Type B pancreatic cell (in vitro differentiated cells): ENCODE measurements around a stretch of chr2.

DNA sequence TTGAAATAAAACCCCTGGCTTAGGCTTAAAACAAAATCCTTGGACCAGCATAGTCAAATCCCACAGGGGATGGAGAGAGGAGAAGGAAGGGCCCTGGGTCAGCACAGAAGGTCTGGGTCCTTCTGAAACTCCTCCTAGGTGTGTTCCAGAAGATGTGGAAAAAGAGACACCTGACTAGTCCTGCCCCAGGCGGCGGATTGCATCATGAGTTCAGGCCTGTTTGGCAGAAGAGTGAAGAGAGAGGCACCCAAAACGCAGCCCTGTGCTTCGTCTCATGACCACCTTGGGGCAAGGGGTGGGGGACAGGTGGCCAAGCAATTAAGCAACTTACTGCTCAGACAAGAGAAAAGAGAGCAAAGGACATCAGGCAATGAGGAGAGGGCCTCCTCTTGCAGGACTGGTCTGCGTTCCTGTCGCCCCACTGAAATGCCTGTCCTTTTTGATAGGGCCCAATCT is 104.7 kb upstream of the SH3BP4 start:
- PRO-cap = no peak

GRCh38 chr2:234953273-234954225 is 1.7 kb downstream of the SH3BP4 start:
- PRO-cap = no peak

DNA sequence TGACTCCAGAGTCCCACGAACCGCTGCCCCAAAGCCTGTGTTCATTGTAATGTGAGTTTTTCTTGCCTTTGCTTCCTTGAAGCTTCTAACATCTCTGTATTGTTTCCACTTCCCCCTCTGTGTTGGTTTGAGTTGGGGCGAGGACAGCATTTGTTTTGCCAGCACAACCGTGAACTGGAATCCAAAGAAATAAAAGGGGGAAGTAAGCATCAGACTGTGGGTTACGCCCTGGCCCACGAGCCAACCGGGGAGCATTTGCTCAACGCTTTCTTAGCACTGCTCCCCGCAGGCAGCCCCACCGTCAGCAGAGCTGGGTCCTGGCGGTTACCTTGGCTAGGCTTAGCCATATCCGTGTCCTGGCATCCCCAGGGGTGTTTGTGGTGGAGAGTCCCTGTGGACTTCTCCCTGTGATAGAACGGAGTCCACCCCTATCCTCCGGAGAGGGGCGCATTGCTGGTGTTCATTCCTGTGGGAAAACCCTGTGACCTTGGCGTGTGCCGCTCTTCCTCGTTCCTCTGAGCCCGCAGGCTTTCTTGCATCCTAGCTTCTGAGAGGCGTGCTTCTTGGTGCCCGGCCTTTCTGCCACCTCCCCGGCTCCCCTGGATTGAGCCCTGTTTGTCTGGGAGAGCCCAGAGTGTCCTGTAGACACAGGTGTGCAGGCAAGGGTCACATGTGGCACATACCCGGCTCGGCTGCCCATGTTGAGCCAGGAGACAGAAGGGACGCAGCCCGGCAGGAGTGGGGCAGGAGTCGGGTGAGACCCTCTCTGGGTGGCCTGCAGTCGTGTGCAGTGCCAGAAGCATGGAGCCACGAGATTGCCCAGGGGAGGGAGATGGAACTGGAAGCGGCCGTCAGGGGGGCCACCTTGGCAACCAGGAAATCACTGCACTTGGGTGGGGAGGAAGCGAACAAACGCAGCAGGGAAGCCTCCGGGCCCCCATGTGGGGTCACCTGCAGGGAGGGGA is 92.5 kb downstream of the SH3BP4 start:
- PRO-cap = no peak

- PRO-cap = no peak
Observed at GRCh38 chr2:235444246-235444859, 49.5 kb upstream of the AGAP1 start.

DNA sequence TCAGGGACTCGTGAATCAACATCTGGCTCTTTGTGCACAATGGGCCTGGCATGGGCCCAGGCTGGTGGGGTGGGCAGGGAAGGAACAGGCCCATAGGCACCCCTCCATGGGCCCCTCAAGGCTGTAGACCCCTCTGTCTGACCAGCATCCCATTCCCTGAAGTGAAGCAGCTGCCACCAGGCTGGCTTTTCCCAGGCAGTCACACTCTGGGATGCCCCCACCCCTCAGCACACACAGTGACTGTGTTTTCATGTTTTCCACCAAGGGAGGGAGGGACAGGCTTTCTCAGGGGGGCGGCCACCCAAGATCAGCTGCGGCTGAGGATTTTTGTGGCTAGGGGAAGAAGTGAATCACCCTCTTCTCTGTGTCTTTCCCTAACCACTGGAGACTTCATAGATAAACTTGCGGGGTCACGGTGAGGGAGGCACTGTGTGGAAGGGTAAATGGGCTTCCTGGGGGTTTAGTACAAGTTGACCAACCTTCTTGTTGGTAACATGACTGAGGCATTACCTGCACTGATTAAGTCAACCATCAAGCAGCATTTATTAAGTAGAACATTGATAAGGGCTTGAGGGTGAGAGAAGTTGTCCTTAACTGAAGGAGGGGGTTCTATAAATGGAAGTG is 166.1 kb downstream of the AGAP1 start:
- PRO-cap = no peak

DNA sequence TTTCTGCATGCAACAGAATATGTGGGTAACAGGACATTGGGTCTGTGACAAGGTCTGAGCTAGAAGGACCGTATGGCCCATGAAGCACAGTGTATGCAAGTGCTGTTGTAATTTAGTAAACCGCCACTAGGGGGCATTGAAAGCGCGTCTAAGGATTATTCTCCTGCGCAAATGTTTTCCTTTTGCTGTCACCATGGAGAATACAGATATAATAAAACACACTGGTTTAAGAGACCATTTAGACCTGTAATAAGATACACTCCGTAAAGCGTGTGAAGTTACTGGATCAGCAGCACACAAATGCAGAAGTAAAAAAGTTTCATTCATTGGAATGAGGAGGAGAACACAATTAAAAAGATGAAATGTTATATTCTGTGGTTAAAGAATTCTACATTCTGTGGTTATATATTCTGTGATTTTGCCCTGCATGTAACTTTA is 272.4 kb downstream of the AGAP1 start:
- PRO-cap = no peak

DNA sequence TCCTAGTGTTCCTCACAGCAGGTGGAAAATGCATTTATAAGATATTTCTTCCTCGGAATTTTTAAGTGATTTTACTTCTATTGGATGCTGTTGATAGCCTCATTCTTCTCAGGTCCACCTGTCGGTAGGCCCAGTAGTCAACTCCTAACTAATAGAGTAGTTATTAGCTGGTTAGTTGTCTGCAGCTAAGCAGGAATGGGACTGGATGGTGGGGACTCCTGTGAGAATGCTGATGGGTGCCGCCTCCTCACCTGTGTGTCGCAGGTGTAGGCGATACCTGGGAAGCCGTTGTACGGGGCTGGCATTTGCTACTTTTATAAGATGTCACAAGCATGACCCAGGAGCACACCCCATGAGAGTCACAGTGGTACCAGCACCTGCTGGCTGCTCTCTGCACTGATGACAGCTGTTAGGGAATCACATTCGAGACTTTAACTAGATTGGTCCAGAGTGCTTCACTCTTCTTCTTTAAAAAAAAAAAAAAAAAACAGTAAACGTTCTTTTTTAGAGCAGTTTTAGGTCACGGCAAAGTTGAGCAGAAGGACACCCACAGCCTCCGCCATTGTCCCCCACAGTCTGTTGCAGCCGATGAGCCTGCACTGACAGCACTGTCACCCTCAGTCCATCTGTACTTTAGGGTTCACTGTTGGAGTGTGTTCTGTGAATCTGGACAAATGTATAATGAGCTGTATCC is 337.0 kb downstream of the AGAP1 start:
- PRO-cap = no peak

DNA sequence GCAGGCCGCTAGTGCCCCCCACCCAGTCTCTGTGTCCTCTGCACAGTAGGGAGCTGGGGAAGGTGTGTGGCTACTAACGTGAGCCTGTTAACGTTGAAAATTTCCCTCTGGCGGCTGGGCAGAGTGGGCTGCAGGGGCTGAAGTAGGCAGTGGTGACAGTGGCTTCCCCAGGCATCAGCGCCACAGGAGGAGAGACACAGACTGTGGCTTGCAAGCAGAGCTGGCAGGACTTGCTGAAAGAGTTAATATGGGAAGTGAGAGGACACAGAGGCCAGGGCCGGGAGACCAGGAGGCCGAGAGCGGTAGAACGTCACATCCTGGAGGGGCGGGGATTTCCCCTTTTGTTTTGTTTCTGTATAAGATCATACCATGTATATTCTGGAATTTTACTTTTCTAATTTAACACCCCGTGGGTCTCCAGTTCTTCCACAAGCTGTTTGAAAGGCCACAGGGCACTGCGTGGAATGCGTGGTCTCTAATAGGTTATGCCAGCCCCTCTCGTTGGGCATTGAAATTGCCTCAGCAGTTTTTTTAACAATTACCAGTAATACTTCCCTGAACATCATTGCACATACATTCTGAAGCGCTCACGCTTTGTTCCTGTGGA is 166.7 kb downstream of the GBX2 start:
- PRO-cap = no peak

DNA sequence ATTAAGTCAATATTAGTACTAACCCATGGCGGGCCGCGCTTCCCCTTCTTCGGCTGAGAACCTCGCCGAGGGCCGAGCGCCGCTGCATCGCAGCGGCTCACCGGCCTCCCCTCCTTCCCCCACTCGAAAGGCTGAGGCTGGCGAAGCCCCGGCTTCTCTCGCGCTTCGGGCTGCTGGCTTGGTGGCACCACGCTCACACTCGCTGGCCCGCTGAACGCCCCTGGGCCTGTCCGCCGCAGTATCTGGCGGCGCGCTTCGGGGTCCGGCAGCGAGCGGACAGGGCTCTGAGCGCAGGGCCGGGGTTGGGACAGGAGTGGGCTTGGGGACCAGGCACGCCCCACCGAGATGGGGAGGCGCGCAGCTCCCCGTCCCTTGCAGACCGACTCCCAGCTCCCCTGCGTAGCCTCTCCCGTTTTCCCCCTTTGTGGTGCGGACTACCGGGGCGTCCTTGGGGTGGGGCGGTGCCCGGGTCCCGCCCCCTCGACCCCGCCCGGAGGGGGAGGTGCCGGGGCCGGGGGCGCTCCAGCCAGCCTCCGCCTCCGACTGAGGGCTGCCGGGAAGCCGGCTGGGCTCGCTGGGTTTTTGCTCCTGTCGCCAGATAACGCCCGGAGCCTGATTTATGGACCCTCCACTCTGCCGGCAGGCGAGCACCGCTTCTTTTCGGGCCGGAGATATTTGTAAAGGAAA is 3.9 kb downstream of the GBX2 start:
- PRO-cap = no peak

GRCh38 chr2:236662202-236662874 is 92.7 kb downstream of the ACKR3 start:
- PRO-cap = no peak

DNA sequence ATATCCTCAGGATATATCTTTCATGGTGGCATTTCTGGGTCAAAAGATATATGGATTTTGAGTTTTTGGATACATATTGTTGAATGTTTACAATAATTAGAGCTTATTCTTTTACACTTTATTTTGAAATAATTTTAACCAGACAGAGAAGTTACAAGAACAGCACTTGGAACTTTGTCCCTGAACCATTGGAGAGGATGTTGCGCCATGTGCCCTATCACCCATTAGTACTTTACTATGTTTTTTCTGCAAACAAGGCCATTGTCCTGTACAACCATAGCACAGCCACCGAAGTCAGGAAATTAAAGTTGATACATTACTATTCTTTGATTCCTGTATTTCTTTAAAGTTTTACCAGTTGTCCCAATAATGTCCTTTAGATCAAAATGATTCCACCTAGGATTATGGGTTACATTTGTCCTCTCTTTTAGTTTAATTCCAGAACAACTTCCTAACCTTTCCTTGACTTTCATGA is 188.8 kb downstream of the ACKR3 start:
- PRO-cap = no peak

GRCh38 chr2:236871443-236872588 is 213.9 kb upstream of the COPS8 start:
- PRO-cap = no peak

- PRO-cap = no peak
Observed at GRCh38 chr2:236888896-236889452, 196.7 kb upstream of the COPS8 start.

DNA sequence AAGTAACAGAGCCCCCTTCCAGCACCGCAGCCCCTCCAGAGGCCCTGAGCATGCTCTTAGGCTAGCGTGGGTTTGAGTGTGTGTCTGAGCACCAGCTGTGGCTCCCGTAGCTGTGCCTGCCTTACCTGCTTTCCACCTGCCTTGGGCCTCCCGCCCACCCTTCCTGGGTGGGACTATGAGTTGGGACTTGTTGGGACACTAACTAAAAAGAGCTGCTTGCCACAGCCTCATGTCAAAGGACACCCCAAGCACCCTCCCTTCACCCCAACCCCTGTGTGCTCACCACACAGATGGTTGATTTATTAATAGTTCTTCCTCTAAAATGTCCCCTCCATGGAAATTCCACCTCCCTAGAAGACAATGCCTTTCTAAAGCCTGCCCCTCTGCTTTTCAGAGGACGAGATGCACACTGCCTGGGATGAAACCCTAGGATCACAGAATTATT is 116.4 kb upstream of the COPS8 start:
- PRO-cap = no peak

GRCh38 chr2:236969781-236970610 is 115.7 kb upstream of the COPS8 start:
- PRO-cap = no peak

DNA sequence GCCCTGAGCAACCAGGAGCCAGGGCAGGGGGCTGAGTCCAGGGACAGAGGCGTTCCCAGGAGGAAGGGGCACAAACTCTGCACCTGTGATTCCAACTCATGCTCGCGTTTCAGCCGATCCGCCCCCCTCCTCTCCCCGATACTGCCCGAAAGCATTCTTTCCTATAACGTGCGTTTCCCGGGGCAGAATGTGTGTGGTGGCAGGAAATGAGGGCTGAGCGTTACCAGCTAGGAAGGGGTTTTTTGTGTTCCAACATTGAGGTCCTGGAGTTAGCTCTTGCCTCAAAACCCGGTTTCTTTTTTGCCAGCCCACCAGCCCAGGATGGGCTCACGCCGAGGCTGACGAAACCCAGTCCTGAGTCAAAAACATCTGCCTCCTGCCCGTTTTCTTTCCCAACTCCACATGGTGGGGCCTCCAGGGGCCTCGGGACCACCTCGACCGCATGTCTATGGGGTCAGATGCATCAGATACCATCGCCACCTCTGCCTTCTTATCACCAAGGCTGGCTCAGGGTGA is 113.8 kb upstream of the COPS8 start:
- PRO-cap = no peak

DNA sequence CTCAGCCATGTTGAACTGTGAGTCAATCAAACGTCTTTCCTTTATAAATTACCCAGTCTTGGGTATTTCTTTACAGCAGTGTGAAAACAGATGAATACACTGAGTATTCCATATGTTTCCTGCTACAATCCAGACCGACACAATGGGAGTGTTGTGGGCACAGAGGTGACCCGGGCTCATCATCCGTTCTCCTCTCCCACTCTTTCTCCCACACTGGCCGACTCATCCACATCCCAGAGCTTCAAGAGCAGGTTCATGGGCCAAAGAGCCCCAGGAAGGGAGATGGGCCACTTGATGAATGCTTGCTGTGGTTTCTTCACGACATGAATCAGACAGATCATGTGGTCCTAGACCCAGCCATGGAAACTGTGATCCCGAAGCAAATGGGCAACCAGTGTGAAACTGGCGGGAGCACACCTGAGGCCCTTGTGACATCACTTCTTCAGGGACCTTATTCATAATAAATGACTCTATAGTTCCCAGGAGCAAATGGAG is 4.1 kb upstream of the COPS8 start:
- PRO-cap = no peak

DNA sequence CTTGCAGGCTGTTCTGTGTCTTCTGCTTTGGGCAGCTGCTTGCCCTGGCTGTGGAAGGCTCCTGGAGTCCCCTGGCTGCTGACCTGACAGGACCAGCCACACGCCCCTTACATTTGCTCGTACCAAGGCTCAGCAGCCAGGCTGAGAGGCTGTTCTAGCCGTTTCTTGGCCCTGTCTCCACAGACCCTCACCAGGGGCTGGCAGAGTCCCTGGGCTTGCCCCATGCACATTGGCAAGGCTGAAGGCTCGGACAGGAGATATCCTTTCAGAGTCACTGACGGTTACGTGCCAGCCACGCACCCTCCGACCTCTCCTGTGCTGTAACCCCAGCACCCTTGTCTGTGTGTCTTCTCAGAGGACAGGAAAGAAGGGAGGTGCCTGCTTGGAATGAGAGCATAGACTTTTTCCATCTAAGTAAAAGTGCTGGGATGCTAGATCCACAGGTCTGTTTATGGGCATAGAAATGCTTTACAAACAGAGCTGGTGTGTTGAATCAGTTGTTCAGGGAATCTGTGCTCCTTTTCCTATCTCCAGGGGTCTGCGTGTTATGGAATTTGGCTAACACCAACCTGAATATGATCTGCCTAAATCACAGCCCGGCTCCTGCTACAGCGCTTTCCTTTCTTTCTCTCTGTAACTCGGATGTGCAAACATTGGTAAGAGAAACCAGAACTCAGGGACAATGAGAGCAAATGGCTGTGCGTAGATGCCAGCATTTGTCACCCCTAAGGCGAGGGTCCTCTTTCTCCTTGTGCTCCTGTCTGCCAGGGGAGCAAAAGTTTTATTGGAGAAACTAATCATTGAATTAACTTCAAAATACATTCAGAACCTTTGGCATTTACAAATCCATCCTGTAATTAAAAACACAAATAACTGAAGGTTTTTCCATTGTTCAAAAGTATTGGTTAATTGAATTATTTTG is 41.0 kb downstream of the COPS8 start:
- PRO-cap = no peak

GRCh38 chr2:237204807-237205663 is 119.3 kb downstream of the COPS8 start:
- PRO-cap = no peak

DNA sequence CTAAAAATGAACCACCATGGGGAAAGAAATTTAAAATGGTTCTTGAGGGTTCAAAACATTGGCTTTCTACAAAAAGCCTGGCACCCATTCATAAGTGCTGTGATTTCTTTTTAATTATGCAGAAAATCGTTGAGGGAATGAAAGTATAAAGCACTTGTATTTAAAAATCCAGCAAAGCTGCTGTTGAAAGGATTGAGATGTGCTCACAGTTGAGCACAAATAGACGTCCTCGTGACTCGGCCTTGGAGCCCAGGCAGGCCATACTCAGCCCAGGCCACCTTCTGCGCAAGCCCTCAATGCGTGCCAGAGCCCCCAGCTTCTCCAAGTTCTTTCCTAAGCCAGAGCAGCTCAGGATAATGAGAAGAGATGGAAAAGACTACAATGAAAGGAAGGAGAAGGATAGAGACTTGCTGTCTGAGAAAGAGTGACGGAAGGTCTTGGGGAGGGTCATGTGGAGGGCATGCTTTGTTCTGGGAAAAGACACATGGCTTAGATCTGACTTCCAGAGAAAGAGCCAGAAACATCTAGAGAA is 92.8 kb downstream of the COL6A3 start:
- PRO-cap = no peak